Metastatic Pancreatic Carcinoma in the Ovary (tissue), 1 donor: ENCODE results near the genes MMGT1 and CXorf66.

DNA sequence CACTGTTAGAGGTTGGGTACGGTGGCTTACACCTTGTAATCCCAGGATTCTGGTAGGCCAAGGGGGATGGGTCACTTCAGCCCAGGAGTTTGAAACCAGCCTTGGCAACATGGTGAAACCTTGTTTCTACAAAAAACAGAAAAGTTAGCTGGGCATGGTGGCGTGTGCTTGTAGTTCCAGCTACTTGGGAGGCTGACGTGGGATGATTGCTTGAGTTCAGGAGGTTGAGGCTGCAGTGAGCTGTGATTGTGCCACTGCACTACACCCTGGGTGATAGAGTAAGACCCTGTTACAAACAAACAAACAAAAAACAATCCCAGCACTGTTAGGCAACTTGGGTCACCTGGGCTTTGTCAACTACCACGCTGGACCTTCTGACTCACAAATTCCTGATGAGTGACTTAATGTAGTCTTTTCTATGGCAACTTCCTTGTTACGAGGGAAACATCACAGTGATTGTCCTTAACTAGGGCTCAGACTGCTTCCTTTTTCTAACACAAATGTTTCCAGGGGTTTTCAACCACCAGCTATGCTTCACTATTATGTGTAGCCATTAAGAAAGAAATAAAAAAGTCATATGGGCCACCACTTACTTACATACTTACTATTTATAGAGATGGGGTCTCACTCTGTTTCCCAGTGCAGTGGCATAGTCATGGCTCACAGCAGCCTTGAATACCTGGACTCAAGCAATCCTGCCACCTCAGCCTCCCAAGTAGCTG lies 128.8 kb upstream of the GPC4 start:
- PRO-cap, result no peak

GRCh38 chrX:134544209-134545319 lies 84.6 kb downstream of the HPRT1 start:
- PRO-cap, result unidirectional peak, plus-strand start at chrX:134544750

DNA sequence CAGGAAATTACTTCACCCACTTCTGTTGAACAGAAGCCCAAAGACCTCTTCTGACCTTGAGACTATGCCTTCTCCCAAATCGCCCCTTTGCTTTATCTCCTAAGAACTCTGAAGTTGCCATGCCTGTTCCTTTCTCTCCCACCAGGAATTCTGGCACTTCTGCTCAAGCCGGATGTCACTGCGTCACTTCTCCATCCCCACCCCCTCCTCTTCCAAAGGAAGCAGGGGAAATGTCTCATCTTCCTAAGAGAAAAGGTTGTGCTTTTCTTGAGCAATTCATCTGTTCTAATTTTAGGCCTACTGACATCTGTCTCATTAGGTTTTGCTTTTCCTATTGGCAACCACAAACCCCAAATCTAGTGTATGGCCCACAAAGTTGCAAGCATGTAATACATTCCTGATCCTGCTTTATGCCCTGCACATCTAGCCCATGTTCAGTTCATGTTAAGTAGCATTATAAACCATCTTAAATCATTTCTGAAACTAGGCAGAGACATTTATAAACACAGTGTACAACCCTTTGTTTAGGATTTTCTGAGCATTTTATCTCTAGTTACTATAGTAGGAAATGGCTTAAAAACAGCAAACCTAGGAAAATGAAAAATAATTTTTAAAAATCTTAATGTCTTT lies 14.4 kb downstream of the PABIR3 start:
- PRO-cap, result no peak

- PRO-cap, result no peak
Observed at GRCh38 chrX:135165904-135166243, 5.3 kb downstream of the CT55 start.

DNA sequence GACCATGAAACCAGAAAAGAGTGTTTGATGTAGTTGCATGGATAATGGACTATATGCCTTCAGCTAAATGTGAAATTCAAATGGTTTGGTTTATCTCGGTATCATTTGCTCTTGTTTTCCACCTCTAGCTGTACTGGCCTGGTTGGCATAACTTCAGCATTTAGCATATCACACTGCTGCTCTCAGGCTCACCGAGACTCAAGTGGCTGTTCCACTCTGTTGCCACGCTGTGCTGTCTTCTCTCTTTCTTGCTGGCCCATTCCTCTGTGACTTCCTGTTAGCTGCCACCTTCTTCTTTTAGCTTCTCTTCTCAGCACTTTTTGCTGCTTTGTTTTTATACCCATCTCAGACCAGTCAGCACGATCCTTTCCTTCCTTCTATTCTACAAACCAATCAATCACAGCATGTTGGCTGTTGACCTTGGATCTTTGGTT lies 23.9 kb downstream of the INTS6L start:
- PRO-cap, result no peak

GRCh38 chrX:135973348-135974356 lies at the start of gene MMGT1:
MMGT1 (minus strand) TSS chrX:135973988.
- PRO-cap, result bidirectional peak, plus-strand start at chrX:135973841, minus-strand start at chrX:135973747

GRCh38 chrX:136126165-136127072 lies 70.4 kb upstream of the FHL1 start:
- PRO-cap, result no peak

DNA sequence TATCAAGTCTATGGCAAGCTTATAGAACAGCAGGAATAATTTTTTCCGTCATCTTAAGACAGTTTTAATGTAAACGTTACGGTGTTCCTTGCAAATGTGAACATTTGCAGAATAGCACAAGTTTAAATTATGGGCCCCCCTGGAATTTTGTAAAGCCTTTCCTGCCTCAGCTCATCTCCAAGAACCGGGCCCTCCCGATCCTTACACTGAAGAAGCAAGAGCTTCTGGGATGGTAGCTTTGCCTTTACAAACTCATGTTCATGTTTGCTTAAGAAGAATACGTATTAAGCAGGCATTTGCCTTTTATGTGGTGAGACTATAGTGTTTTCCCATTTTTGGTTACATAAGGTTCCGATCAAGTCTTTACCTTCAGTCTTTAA lies 47.8 kb upstream of the FHL1 start:
- PRO-cap, result no peak

GRCh38 chrX:136207728-136208370 lies 11.0 kb downstream of the FHL1 start:
- PRO-cap, result no peak

DNA sequence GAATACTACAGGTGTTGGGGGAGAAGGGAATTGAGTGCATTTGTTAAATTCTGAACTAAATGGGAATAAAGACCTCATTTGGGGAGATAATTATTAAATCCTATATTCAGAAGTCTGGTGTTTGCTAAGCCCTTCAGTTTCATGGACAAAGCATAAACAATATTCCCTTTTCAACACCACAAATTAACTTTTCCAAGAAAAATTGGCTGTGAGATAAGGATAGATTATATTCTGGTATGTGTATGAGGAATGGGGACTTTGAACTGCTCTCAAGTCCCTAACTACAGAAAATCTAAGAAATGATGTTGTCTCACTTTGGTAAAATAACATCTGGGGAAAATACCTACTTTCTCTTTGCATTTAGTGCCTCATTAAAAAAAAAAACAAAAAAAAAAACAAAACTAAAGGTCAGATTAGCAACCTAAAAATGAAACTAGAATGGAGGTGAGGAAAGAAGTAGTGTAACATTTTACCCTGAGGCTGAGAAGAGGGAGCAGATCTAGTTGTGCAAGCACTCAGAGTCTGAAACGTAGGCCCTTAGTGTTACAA lies 55.9 kb downstream of the VGLL1 start:
- PRO-cap, result no peak

- PRO-cap, result no peak
Observed at GRCh38 chrX:136766820-136767064, 14.0 kb downstream of the ARHGEF6 start.

DNA sequence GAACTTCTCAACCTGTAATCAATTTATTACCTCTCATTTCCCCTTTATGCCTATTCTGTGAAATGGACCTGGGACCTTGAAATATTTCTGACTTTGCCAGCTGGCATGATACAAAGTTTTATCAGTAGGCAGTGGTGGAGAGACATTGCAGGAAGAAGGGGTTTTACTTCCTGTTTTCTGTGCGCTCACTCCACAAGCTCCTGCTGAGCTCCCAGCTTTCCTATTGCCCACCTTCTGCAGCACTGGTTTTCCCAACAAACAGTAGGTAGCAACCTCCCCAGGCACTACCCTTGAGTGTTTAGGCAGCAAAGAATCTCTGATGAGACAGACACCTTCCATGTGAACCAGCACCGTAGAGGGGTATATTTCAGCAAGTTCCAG lies 3.6 kb upstream of the ARHGEF6 start:
- PRO-cap, result no peak

DNA sequence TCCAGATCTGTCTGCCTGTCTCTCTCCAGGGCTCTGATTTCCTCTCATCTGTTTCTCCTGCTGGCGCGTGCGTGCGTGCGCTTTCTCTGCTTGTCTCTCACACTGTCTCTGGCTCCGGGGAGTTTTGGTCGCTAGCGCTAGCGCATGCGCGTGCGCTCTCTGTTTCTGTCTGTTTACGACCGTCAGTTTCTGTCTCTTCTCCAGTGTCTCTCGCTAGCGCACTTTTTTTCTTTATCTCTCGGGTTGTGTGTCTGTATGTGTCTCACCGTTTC lies 1.9 kb downstream of the GPR101 start:
- PRO-cap, result unidirectional peak, minus-strand start at position 99 of the sequence

GRCh38 chrX:137566197-137567062 lies 503 bp downstream of the ZIC3 start:
- PRO-cap, result no peak

GRCh38 chrX:138778125-138778354 lies 66.5 kb upstream of the FGF13 start:
- PRO-cap, result no peak

GRCh38 chrX:139213169-139213819 lies 317.2 kb upstream of the F9 start:
- PRO-cap, result no peak

DNA sequence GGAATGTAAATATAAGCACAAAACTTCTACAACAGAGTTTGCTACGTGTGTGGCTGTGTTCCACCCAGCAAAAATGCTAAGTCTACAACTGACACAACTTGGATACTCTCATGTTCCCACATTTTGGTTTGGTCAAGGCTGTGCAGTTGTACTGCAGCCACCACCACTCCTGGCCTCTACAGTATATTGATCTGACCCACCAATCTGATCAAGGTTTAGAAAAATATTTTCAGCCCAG lies 12.1 kb downstream of the F9 start:
- PRO-cap, result no peak

- PRO-cap, result no peak
Observed at GRCh38 chrX:139691999-139692474, 15.9 kb downstream of the MCF2 start.

GRCh38 chrX:139965247-139965657 lies at the start of gene CXorf66:
CXorf66 (minus strand) TSS chrX:139965521.
- PRO-cap, result no peak

GRCh38 chrX:140709506-140709996 lies 204.7 kb upstream of the SOX3 start:
- PRO-cap, result no peak